NB4 (cell line): ENCODE measurements around a stretch of chr2.

GRCh38 chr2:168643830-168644477, 158.5 kb upstream of the NOSTRIN start:
- RRBS = no CpG with 5 or more reads among the region's 3 CpGs

DNA sequence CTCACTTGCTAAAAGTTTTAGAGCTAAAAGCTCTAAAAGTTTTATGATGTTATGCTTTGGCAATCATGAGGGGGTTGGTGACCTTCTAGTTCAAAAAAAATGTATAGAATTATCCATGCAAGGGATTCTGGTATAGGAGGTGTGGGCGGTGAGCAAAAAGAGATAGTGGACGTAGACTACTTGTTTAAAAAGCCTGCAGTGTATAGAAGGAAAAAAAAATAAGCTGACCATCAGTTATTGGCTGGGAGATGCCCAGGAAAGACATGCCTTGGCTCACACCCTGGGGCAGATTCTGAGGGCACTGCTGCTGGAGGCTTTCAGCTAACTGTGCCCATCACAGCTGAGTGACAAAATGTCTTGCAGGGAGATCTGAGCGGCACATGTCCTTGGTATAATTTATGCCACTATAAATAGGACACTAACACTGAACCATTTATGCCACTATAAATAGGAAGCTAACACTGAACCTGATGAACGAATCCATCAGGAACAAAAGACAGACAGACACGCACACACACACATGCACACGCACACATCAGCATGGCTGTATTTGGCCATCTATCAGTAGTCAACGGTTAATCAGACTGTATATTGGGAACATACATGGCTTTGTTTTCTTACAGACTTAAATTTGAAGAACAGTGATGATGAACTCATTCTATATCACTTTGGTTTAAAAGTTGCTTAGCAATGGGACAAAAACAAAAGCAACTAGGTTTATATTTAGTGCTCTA, 68.2 kb upstream of the NOSTRIN start:
- RRBS = no CpG with 5 or more reads among the region's 7 CpGs

GRCh38 chr2:168779571-168780033, 22.8 kb upstream of the NOSTRIN start:
- RRBS = no CpG with 5 or more reads among the region's 9 CpGs

DNA sequence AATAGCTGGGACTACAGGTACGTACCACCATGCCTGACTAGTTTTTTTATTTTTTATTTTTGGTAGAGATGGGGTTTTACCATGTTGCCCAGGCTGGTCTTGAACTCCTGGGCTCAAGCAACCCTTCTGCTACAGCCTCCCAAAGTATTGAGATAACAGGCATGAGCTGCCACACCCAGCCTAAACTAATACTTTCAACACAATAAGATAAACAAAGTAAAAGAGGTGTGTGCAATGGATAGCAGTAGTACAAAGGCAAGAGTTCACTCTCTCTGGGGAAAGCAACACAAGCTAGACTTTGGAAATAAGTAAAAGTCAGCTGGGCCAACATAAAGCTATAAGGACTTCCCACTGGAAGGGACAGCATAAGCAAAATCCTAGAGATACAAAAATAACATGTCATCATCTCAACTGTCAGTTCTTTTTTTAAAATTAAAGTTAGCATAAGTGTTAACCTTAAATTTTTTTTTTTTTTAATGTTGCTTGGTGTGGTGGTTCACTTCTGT, 5.2 kb upstream of the NOSTRIN start:
- RRBS = no CpG with 5 or more reads among the region's 1 CpG

DNA sequence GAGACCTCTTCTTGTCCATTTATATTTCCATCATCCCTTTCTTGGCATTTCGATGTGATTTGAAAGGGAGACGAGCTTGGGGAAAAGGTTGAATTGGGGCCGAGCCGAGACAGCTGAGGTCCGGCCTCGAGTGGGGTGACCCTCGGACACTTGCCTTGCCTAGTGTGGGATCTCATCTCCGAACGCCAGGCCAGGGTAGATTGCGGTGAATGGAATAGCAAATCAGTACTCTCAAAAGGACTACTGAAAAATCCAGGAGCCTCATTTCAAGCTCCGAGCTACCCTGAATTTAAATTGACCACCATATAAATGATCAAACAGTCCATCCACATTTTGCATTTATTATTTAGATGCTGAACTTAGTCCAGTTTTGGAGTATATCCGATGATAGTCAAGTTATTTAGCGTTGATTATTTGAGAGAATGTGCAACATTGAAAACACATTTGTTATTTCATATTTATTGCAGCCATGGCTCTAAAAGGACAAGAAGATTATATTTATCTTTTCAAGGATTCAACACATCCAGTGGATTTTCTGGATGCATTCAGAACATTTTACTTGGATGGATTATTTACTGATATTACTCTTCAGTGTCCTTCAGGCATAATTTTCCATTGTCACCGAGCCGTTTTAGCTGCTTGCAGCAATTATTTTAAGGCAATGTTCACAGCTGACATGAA, 1.1 kb downstream of the KLHL23 start:
- RRBS = no CpG with 5 or more reads among the region's 15 CpGs

- RRBS = no CpG with 5 or more reads among the region's 20 CpGs
Observed at GRCh38 chr2:169789520-169790366, 8.9 kb upstream of the SSB start.

- RRBS = no CpG with 5 or more reads among the region's 6 CpGs
Observed at GRCh38 chr2:170462708-170463217, 252.4 kb upstream of the SP5 start.

- RRBS = 35% methylated on average over 4 of the region's 50 CpGs
Observed at GRCh38 chr2:170711542-170712556, 3.3 kb upstream of the SP5 start.

GRCh38 chr2:171086429-171087149, 74.1 kb downstream of the TLK1 start:
- RRBS = no CpG with 5 or more reads among the region's 10 CpGs

GRCh38 chr2:171159114-171159992, 1.3 kb downstream of the TLK1 start:
- RRBS = 1% methylated on average over 5 of the region's 36 CpGs

GRCh38 chr2:171318666-171319180, 115.1 kb downstream of the METTL8 start:
- RRBS = no CpG with 5 or more reads among the region's 3 CpGs

GRCh38 chr2:171517633-171517840, 4.7 kb upstream of the CYBRD1 start:
- RRBS = no CpG with 5 or more reads among the region's 6 CpGs

GRCh38 chr2:171523278-171524005, 1.2 kb downstream of the CYBRD1 start:
- RRBS = 1% methylated on average over 13 of the region's 38 CpGs

- RRBS = no CpG with 5 or more reads among the region's 1 CpG
Observed at GRCh38 chr2:172075397-172075771, 9.9 kb upstream of the DLX1 start.

DNA sequence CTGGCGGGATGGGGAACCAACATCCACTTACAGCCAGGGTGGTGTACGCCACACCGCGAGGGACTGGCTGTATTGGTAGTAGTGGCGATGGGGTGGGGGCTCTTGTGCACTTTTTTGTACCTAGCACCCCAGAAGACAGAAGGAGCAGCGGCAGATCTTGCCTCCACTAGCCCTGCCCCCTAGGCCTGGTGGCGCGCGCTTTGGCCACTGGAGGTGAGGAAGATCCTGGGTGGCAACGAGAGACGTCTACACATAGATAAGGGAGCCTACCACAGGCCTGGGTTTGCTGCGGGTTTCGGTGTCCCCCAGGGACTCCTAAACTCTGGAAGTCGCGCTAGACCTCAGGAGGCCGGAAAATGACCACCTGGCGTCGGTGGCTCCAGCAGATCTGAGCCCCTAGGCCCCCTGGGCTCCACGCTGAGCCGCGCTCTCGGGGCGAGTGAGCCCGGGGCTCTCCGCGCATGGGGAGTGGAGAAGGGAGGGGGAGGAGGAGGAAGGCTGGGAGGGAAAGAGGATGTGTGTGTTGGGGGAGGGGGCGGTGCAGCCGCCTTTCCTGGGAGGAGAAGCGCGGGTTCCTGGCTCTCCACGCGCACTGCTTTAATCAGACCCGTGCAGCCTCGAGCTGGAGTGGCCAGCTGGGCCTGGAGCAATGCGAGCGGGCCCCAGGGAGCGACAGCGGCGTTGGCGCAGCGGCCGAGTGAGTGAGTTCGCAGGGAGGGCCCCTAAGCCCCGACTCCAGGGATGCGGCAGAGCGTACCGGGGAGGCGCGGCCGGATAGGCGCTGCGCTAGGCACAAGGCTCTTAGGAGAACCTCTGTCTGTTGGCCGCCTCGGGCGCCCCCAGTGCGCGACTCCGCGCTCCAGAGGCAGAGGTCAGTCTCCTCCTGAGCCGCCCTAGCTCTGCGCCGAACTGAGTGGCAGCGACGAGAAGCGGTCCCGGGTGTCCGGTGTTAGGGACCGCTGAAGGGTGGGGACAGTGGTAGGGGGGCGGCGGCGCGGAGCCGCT, 820 bp upstream of the DLX1 start:
- RRBS = 2% methylated on average over 9 of the region's 73 CpGs

- RRBS = no CpG with 5 or more reads among the region's 35 CpGs
Observed at GRCh38 chr2:172087484-172088260, 2.4 kb downstream of the DLX1 start.

DNA sequence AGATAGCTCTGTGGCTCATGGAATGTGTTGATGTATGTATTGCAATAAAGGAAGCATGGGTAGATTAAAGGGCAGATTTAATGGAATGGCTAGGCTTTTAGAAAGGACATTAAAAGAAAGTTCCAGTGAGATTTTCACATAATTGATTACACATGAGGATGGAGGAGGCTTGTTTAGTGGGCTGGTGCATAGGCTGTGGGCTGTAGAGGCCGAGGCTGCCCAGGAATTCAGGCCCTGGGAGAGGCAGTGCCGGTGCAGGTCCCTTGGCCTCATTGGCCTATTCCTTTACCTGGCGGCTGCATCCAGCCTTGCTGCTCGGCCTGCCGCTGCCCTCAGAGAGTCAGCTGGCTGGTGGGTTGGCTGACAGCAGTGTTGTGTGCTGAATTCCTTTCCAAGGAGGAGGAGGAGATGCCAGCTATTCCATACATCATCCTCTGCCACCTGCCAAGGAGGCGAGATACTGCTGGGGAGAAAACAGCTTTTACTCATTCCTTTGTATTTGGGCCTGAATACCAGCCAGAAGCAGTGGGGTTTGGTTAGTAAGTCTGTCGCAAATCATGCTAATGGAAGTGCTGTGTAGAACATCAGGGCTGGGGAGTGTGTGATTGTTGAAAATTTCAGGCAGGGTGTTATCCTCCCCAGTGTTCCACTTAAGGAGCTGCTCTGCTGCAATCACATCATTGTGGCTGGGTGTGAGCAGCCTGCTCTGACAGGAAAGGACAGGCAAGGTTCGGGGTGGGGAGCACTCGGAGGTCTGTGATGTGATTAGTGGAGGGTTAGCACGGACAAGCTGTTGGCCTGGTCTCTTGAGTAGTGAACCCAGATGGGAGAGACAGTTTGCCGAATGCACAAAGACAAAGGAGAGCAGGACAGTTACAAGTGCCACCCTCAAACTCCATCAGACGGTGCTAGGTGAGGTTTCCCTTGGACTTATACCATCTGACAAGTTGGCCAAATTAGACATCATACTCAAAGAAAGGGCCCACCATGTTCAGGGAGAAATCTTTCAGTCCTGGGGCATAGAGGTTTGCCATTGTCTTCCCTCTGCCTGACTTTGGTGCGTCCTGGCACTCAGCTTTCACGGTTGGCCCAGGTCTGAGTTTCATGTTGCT, 128.2 kb upstream of the DLX2 start:
- RRBS = no CpG with 5 or more reads among the region's 14 CpGs

GRCh38 chr2:172233821-172234527, 131.3 kb upstream of the DLX2 start:
- RRBS = no CpG with 5 or more reads among the region's 5 CpGs

- RRBS = no CpG with 5 or more reads among the region's 1 CpG
Observed at GRCh38 chr2:172339198-172339520, 88.2 kb upstream of the ITGA6 start.

DNA sequence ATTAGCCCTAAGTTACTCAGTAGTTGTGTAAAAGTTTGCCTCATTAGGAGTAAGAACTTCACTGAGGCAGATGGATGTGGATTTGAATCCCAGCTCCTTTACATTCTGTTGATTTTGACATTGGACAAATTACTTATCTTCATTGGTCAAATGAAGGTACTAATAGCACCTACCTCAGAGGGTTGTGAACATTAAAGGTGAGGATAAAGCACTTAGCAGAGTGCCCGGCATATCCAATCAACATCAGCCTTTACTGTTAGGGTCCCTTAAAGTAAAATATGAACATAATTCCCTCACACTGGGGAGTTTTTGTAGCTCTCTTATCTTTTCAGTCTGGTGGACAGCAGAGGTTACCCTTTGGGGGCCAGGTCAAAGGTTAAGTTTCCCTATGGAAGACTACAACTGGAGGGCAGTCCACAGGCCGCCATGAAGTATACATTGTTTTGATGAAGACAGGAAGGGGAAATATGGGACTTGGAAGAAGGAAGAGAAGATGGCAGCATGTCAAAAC, 11.1 kb downstream of the ITGA6 start:
- RRBS = no CpG with 5 or more reads among the region's 2 CpGs